Measurements from ENCODE around the gene GABPA.

GRCh38 chr21:16710073-16710424, 802.8 kb upstream of the CXADR start:
- PRO-cap, result no peak

DNA sequence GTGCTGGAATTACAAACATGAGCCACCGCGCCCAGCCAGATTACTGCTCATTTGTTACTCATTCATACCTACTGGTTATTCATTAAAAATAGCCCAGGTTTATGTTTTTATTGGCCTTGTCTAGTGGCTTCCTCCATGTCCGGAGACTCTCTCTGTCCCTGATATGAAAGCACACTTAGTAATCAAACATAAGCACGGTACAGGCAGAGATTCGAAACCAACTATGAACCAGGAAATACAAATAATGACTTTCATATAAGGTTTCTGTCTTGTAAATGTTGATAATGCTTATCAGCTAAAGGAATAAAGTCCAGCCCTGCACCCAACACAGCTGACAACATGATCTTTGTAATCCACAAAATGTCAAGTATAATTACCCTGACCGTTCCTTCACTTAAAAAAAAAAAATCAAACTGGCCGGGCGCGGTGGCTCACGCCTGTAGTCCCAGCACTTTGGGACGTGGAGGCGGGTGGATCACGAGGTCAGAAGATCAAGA, 50.4 kb upstream of the CXADR start:
- PRO-cap, result no peak

GRCh38 chr21:17511686-17512311, 1.0 kb upstream of the CXADR start:
- PRO-cap, result no peak

- PRO-cap, result no peak
These were observed 683 bp upstream of the BTG3 start for GRCh38 chr21:17613441-17613727.

DNA sequence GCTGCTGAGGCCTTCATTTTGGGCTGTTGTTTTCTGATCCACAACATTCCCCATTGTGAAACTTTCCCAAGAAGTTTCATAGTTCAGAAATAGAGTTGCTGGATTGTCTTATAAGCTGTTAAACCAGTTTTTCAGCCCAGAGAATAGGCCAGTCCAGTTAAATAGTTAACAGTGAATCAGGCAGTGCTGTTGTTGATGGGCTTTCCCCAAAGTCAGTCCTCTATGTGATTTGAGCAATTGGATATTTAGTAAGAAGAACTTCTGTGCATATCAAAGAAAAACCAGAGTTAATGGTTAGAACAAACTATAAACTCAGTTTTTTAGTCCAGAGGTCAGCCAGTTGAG, 76.9 kb downstream of the C21orf91 start:
- PRO-cap, result no peak

GRCh38 chr21:19261926-19262224, 858.3 kb upstream of the TMPRSS15 start:
- PRO-cap, result no peak

- PRO-cap, result no peak
These were observed 900.2 kb upstream of the TMPRSS15 start for GRCh38 chr21:19303824-19304148.

DNA sequence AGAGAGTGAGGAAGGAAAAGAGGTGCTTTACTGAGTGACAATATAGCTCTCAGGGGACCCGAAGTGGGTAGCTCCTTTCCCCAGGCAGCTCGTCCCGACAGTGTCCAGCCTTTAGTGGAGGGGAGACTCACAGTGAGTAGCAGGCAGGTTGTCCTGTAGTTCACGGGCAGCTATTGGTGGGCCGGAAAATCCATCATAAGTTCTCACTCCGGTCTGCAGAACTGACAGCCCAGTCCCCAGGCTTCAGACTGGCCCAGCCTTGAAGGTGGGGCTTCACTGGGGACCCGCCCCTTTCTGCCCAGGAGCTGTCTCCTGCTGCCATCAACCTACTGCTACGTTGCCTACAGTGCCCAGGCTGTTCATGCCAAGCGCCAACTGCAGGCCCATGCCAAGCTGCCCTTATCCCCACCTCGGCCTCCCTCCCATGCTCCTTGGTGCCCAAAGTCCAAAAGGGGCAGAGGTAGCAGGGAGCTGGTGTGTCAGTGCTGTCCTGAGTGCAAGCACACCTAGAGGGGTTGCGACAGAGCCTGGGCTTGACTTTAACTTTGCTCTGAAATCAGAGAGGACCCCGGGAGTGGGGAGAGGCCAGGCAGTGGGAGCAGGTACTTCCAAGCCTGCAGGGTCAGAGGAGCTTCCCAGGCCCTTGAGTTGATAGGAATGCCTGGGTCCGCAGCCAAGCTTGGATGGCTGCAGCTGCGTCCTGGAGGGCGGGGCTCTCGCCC, 1144.4 kb upstream of the NCAM2 start:
- PRO-cap, result no peak

DNA sequence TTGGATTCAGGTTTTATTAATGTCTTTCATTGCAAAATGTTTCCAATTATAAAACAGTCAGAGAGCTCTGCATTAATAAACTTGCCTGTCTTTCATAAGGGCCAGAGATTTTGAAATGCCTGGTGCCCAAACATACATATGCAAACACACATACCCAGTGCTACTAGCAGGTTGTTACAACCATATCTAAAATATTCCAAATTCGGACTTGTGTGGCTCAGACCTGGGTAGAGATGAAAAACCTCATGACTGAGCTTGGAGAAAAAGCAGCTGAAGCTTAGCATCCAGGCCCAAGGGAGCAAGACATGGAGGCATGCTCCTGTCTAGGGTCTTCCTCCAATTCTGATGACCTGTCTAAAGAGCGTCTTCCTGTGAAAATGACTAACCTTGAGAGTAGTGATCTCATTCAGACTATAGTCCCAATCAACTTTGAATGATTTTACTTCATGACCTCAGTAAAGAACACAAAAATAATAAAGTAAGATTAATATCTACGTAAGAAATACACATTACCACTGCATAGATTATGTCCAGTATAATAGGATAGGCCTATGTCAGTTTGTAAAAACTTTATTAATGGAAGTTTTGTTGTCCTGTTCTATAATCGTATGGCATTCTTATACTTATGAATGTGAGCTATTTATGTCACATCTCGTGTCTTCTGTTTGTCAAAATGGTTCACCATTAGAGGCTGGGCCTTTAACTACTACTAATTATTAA, 201.1 kb downstream of the NCAM2 start:
- PRO-cap, result no peak

GRCh38 chr21:21200657-21201632, 202.7 kb downstream of the NCAM2 start:
- PRO-cap, result no peak

GRCh38 chr21:24734729-24734928, 872.7 kb downstream of the MRPL39 start:
- PRO-cap, result no peak

- PRO-cap, result no peak
These were observed 33.5 kb downstream of the MRPL39 start for GRCh38 chr21:25573605-25574451.

GRCh38 chr21:25731876-25732430, 2.8 kb downstream of the ATP5PF start:
- PRO-cap, result no peak

DNA sequence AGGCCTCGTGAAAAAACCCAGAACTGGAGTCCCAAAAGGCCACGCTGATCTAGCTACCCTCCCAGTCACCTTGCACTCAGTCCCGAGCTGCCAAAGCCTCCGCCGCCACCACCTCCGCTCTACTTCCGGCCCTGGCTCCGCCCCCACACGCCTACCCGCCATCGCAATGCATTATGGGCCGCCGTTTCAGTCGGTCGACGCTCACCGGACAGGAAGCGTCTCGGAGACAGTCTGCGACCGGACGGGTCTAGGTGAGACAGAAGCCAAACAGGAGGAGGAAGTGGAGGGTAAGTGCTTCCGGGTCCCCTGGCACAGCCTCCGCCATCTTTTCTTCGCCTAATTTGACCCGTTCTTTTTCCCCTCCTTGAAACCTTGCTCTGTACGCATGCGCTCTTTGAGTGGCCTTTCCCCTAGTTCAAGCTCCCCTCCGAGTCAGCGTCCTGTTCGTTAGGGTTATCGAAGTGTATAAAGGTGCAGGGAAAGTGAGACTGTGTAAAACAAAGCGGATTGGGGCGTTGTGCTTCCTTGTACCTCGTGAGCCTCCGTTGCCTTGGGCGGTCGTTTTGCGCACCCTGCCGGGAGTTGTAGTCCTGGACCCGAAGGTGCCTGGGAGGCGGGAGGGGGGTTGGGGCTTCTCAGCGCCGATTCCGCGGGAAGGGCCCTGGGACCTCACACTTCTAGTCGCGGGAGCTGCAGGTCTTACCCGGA, at the start of gene GABPA:
GABPA (plus strand) TSS at position 189 of the 708 bp plus-strand sequence.
- PRO-cap, result bidirectional peak, plus-strand start at position 312 of the sequence, minus-strand start at position 565 of the sequence

- PRO-cap, result no peak
These were observed 144.5 kb downstream of the GABPA start for GRCh38 chr21:25879381-25879621.

GRCh38 chr21:25925813-25926532, 191.2 kb downstream of the GABPA start:
- PRO-cap, result no peak

- PRO-cap, result no peak
These were observed 207.4 kb downstream of the GABPA start for GRCh38 chr21:25942128-25942610.

- PRO-cap, result no peak
These were observed 9.1 kb downstream of the CYYR1 start for GRCh38 chr21:26563862-26564555.

DNA sequence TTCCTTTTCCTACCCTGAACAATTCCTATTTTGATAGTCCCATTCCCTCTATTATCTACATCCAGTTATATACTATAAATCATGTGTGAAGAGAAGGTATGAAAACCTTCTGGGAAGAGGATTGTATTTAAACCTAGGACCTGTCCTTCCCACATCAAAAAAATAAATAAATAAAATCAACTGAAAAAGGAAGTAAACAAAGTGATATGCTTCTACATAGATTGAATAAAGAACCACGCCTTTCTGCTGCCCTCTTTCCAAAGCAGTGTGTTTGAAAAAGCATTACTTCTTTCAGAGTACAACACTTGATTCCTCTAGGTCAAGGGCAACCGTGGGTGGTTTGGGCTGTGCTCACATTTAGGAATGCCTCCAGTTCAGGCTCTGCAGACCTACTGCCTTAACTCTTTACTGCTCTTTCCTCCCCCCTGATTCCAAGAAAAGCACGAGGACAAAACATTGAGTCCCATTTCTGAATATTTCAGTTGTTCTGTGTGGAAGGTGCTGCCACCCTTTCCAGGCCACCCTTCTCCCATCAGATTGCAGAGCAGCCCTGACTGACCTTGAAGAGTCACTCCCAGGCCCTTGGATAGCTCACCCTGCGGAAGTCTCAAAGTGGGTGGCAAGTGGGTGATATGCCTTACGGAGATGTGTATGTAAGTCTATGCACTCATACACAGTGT, 45.2 kb downstream of the ADAMTS1 start:
- PRO-cap, result no peak

DNA sequence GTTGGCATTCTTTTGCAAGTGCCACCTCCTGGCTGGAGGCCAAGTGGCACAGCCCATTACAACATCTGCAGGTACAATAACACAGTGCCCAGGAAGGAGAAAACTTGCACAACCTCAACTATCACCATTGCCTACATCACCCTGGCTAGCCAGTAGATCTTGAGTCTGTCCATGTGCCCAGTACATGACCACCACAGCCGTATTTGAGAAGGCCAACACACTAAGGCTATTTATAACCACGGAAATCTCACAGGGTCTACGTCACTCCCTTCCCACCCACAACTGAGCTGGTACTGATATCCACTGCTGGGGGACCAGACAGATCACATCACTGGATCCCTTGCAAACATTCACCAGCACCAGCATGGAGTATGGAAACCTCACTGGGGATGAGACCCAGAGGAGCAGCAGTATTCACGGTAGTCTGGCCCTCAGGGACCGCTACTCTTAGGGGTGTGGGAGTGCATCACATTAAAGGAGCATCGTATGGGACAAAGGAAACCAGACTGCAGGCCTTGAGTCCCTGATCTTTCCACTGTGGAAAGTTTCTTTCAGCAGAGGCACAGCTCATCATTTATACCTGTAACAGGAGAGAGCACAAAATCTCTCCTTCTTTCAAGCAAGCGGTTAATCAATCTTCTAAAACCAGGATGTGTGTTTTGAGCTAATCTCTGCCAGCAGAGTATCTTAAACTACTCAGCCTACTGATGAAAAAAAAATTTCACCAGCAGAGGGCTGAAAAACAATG, 11.4 kb downstream of the ADAMTS1 start:
- PRO-cap, result no peak

Data from neural crest cell (in vitro differentiated cells).